Parietal lobe (tissue), 2 donors: Measurements from ENCODE around the genes CRTAC1 and HPSE2.

DNA sequence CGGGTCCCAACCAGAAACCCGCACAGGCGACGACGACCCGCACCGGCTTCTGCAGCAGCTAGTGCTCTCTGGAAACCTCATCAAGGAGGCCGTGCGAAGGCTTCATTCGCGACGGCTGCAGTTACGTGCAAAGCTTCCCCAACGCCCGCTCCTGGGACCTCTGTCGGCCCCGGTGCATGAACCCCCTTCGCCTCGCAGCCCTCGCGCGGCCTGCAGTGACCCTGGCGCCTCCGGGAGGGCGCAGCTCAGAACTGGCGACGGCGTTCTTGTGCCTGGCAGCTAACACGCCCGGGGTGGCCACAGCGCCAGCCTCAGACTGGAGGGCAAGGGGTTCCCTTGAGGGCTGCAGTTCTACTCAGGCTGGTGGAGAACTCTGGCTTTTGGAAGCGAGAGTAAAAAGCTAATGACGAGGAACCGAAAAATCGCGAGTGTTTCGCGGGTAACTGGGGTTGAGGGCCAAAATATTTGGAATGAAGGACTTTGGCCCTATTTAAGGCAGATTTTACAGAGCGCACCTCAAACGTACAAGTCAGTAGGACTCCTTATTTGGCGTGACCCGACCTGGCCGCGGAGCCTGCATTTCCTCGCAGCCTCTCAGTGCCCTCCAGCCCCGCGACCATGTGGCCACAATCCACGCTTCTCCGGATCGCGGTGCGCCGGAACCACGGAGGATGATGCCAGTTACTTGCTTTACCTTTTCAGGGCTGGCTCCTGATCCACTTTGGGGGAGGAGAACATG, 1.1 kb downstream of the FRAT1 start:
- RAMPAGE, long total RNA, result no peak

DNA sequence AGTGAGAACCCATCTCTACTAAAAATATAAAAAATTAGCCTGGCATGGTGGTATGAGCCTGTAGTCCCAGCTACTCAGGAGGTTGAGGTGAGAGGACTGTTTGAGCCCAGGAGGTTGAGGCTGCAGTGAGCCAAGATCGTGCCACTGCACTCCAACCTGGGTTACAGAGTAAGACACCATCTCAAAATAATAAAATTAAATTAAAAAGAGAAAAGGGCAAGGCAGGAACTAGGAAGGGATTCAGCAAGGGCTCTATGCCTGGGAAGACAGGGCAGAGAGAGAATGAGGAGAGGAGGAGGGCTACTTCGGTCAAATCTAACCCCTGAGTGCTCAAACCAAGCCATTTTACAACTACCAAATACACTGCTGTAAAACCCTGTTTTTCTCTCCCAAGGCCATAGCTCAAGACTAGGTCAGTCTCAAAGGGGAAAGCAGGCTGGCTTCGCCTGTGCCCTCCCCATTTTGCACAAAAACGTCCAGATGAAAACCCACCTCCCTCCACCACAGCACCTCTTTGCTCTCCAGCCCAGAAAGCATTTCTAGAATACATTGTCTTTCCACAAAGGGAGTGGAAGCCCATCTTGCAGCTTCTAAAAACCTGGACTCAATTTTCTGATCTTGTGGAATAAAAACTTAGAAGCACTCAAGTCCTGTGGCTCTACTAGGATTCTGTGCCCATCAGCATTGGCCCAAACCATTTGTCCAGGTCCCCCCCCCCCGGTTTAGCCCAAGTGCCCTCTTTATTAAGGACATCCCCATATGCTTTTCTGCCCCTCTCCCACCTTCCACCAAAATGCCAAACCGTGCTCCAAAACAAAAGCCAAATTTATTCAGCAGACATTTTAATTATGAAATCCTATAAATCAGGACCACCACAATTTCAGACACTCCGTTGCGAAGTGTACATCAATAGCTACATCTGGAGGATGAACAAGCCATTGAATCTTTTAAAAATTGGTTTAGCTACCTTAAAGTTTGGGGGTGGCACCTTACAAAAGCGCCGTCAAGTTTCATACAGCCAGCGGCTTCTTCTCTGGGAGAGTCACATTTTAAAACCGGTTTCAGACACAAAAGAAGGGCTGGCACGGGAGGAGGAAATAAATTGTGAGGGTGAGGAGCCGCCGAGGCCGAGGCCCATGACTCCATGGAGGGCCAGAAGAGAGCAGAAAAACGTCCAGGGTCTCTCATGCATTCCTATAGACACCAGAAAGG, 2.4 kb downstream of the FRAT2 start:
- RAMPAGE, long total RNA, result no peak

- RAMPAGE, long total RNA, result no peak
These were observed 7.3 kb upstream of the RRP12 start for GRCh38 chr10:97408417-97408912.

DNA sequence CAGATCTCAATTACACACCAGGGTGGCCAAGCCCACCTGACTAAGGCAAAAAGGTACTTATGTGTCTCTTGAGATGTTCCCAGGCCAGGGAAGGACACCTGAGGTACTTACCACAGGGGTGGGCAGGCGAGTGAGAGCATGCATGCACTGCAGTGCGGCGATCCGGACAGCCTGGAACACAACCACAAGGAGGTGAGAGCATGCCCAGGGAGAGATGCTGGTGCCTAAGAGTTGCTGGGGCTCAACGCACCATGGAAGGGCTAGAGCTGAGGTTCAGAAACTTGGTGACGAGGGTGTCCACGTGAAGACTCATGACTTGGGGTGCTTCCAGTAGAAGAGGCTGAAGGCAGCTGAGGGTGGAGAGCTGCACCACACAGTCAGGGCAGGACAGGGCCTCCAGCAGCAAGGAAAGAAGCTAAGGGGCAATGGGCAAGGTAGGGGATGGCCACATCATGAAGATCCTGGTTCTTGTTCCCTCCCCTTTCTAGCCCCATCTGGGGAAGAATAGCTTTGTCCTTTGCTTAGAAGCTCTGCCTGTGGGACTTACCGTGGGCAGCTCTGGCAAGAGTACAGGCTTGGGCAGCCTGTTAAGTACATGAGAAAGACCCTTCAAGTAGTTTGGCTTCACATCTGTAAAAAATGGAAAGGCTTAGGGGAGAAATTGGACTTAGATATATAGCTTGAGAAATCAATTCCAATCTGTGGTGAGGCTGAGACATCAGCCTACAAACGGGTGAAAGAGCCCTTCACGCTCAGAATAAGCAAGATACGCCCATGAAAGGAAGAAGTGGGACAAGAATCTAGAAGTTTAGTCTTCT, 13.3 kb downstream of the ZDHHC16 start:
- RAMPAGE, long total RNA, result no peak

DNA sequence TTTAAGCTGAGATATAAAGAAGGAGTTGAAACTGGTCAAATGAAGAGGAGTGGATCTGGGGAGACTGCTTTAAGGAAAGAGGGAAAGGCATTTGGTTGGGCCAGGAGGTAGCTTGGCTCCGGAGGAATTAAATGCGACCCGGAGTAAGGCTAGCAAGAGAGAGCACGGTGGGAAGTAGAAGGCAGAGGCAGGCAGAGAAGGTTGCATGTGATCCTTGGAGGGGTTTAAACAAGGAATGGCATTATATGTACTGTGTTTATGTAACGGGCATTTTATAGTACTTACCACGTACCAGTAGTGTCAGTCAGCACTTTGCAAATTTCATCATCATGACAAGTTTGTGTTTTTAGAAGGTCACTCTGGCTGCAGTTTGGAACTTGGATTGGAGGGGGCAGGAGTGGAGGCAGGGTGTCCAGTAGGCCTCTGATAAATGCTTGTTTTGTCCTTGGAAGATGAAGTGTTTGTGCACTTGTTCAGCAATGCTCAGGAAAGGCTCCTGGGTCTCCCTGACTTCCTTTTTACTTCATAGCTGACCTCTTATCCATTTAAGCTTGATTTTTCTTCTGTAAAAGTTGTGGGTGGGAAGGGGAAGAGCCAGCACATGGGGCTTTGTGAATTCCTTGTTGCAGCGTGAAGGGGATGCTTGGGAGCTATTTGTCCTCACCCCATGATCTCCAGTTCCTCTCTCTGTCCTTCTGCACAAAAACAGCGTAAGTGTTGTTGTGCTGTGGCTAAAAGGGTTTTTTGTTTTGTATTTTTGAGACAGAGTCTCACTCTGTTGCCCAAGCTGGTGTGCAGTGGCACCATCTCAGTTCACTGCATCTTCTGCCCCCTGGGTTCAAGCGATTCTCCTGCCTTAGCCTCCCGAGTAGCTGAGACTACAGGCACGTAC, 1.3 kb upstream of the AVPI1 start:
- RAMPAGE, long total RNA, result no peak

GRCh38 chr10:97796563-97797093, 24.8 kb upstream of the SFRP5 start:
- RAMPAGE, long total RNA, result no peak

DNA sequence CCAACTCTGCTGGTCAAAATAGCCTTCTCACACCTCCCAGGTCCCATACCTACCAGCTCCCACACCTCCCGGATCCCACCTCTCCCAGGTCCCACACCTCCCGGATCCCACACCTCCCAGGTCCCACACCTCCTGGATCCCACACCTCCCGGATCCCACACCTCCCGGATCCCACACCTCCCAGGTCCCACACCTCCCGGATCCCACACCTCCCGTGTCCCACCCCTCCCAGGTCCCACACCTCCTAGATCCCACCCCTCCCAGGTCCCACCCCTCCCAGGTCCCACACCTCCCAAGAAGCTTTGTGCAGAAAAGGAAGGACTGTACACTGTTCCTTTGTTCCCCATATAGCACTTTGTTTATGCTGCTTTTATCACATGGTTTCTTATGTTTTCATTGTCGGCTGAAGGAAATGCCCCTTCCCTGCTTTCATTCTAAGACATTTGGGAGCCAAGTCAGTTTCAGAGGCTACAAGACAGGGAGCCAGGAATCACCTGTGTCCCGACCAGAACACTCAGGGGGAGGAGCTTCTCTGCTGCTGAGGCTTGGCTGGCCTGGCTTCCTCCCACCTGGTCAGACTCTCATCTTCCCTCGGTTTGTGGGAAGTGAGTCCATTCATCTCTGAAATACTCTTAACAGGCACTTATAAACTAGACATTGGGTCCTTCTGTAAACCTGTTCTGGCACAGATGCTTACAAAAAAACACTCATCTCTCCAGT, 19.8 kb upstream of the GOLGA7B start:
- RAMPAGE, long total RNA, result no peak

GRCh38 chr10:97921640-97922333, 72.1 kb downstream of the GOLGA7B start:
- RAMPAGE, long total RNA, result no peak

DNA sequence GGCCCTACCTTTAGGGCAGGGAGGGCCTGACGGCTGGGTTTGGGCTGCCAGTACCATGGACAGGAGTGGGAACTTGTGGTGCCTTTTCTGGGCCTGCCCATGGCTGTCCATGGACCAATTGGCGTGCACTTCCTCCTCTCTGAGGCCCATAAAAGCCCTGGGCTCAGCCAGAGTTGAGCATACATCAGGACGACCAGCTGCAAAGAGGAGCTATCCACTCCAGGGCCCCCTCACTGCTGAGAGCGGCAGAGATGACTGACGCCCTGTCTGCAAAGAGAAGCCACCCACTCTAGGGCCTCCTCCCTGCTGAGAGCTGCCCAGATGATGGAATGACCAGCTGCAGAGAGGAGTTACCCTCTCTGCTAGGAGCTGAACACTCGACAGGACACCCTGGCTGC, 30.8 kb downstream of the CRTAC1 start:
- RAMPAGE, long total RNA, result no peak

GRCh38 chr10:98030382-98031017, at the start of gene CRTAC1:
TSS of gene CRTAC1 (minus strand) at chr10:98030621.
- RAMPAGE, long total RNA, result no peak

GRCh38 chr10:98365580-98366269, 49.3 kb downstream of the PYROXD2 start:
- RAMPAGE, long total RNA, result no peak

- RAMPAGE, long total RNA, result no peak
These were observed 38.6 kb downstream of the PYROXD2 start for GRCh38 chr10:98376310-98376875.

DNA sequence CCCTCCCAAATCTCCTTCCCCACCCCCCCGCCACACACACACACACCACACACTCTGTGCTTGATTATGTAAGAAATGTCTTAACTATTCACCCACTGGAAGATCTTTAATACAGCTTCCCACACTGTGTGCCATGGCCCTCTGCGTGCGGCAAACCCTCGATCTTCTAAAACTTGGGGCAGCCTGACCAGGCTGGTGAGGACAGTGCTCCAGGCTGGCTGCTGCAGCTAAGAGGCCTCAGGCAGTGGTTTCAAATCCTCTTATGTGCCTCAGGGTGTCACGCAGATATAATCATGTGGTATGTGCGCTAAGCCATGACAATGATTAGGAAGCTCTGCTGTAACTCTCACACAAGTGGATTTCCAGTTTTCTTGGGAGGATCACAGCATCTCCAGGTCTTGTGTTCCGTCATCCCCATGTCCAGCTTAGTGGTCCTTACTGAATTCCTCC, 2.5 kb downstream of the HPS1 start:
- RAMPAGE, long total RNA, result no peak

DNA sequence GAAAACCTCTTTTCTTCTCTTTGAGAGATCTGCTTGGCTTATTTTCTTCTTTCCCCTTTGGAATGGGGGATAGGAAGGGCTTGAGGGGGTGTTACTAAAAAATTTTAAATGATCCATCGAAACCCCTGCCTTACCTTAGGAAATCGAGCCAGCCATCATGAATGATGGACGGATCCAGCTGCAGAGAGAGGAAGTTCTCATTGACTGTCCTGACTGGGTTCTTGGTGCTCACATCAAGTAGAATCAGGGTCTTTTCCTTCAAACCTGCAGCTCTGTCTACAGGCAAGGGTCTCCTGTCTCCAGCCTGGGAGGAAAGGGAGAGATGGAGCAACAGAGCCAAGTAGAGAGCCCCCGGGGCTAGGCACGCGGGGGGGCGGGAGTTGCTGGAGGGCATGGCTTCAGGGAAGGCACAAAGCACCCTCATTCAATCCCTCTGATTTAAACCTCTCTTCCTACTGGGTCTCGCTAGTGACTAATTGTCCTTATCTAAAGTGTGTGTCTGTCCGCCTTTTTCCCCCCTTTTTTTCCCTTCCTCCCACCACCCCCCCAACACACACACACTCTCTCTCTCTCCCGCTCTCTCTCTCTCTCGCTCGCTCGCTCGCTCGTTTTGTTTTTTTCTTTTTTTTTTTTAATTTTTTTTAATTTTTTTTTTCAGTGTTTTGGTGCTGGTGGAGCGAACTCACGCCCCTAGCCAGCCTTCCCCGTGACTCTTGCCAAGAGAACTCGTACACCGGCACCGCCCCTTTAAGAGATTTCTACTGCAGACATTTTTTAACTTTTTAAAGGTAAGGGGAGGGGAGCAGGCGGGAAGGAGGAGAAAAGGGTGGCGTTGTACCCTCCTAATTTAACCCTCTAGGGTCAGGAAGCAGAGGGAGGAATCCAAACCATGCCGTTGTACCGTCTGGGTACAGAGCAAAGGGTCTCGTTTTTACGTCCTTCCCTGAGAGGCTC, at the start of gene HPSE2:
HPSE2 (minus strand) TSS at position 474 of the 954 bp plus-strand sequence.
- RAMPAGE, long total RNA, result no peak

- RAMPAGE, long total RNA, result no peak
These were observed 19.7 kb downstream of the GOT1 start for GRCh38 chr10:99410707-99411148.

- RAMPAGE, long total RNA, result no peak
These were observed 3.0 kb upstream of the GOT1 start for GRCh38 chr10:99433379-99433851.

DNA sequence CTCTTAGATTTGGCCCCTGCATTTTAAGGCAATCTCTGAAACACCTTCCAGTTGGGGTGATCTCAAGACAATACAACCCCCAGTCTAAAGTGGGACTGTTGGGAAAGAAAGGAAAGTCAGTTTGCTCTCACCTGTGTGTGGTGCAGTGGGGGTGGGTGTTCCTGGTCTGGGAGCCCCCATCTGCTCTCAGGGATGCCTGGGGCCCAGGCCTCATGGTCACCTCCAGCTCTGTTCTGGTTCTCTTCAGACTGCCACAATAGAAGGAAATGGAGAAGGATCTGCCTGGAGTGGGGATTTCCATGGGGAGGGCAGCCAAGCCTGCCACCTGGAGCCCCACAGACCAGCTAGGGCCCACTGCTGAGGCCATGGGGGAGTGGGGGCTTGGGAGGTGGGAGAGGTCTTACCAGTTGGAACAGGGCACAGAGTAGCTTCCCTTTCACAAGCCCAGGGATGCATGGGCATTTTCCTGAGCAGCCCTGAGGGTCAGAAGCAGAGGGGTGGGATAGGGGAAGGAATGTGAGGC, 6.5 kb upstream of the NKX2-3 start:
- RAMPAGE, long total RNA, result no peak

DNA sequence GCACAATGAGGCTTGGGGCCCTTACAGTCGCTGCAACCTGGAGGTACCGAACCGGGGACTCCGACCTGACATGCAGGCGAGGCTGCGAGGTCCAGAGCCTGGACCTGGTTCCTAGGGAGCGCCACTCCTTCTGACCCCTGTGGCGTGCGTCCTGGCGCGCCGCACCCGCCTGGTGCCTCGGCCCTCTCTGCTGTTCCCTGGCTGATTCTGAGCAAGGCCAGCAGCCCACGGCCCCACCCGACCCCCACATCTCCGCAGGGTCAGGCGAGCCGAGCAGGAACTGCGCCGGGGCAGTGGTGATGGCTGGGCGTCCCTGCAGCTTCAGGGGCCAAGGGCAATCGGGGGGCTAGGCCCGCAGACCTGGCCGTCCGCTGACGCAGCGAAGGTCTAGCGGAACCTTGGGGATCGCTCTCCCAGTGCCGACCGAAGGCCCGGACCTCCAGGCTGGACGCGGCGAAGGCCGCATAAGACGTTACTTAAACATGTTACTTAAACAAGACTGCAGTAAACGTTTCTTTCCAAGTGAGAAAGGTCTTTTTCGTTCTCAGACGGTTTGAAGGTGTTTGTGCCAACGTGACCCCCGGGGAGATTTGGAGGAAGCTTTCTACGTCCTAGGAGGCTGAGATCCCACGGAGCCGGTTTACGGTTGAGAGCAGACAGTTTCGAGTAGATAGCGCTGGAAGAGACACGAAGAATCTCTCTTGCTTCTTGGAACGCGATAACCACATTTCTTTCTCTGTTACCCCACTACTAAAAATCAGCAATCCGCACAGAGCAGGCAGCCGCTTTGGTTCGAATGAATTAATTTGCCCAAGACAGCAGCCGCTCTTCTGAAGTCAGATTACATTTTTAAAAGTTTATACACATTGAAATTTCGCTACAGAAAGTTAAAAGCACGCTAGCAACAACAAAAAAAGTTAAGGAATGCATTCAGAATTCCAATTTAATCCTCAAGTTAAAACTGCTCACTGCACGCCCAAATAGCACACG, 5.0 kb upstream of the NKX2-3 start:
- RAMPAGE, long total RNA, result no peak

DNA sequence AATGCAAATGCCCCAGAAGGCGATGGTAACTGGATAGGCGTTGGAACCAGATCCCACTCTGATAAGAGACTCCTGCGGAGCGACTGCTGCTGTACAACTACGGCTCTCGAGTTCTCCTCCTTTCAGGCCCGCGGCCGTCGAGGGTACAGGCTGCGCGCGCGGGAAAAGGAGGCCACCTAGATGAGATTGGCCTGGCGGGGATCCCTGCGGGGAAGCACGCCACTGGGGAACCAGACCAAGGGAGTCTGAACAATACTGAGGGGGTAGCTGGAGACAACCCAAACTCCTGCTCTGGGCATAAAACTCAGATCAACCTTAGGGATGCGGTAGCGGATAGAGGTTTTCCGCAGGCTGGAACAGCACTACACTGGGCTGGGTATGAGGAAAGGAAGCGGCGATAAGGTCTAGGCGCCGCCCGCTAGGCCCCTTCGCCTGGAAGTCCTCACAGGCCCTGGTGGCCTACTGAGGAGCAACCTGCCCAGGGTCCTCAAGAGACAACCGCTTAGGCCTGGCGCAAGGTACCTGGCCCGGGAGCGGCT, 2.8 kb upstream of the NKX2-3 start:
- RAMPAGE, long total RNA, result no peak

DNA sequence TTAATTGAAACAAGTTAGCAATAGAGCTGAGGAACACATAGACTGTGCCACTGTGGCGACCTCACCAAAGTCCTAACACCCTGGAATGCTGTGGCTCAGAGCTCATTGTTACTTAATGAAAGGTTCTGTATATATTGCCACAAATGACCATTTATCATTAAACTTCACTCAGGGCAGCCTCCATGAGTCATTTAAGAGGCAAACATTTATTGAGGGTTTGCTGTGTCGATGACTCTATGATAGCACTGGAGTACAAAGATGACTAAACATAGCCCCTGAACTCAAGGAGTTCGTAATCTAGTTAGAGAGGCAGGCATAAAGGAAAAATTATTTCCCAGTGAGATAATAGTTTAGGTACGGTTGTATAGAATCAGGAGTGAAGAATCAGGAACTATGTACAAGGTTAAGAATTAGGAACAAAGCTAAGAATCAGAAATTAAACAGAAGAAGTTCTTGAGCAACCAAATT, 7.8 kb downstream of the ENTPD7 start:
- RAMPAGE, long total RNA, result no peak